Bronchus fibroblast of lung (primary cell): ENCODE results near the gene PCYT2.

DNA sequence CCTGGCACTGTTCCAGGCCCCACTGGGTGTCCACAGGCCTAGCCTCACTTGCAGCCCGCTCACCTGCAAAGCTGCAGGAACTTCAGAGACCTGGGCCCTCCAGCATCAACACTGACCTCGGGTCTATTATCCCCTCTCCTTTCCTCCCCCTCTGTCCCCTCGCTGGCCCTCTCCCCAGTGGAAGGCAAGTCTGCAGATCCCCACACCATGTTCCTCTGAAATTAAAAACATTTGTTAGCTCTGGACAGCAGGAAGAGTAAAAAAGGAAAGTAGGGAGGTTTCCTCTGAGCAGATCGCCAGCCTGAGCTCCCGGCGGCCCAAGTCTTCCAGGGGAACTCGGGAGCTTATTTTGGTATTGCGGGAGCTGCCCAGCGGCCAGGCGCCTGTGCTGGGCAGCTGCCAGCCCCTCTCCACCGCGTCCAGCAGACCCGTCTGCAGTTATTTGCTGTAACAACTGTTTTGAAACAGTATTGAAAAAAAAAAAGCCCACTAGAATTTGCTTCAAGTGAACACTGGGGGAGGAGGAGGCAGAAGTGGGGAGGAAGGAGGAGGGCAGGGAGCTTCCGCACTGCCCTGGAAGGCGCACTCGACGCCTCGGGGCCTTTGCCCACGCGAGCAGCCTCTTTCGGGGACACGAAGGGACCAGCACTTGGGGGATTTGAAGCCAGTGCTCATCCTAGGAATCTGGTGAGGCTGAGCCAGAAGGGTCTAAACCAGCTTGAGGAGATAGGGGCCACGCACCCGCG lies 3.3 kb upstream of the BAHCC1 start:
- RAMPAGE, long total RNA, result no peak

- RAMPAGE, long total RNA, result no peak
Measured at GRCh38 chr17:81398432-81398836, 3.2 kb downstream of the BAHCC1 start.

GRCh38 chr17:81416600-81417016 lies 21.4 kb downstream of the BAHCC1 start:
- RAMPAGE, long total RNA, result no peak

DNA sequence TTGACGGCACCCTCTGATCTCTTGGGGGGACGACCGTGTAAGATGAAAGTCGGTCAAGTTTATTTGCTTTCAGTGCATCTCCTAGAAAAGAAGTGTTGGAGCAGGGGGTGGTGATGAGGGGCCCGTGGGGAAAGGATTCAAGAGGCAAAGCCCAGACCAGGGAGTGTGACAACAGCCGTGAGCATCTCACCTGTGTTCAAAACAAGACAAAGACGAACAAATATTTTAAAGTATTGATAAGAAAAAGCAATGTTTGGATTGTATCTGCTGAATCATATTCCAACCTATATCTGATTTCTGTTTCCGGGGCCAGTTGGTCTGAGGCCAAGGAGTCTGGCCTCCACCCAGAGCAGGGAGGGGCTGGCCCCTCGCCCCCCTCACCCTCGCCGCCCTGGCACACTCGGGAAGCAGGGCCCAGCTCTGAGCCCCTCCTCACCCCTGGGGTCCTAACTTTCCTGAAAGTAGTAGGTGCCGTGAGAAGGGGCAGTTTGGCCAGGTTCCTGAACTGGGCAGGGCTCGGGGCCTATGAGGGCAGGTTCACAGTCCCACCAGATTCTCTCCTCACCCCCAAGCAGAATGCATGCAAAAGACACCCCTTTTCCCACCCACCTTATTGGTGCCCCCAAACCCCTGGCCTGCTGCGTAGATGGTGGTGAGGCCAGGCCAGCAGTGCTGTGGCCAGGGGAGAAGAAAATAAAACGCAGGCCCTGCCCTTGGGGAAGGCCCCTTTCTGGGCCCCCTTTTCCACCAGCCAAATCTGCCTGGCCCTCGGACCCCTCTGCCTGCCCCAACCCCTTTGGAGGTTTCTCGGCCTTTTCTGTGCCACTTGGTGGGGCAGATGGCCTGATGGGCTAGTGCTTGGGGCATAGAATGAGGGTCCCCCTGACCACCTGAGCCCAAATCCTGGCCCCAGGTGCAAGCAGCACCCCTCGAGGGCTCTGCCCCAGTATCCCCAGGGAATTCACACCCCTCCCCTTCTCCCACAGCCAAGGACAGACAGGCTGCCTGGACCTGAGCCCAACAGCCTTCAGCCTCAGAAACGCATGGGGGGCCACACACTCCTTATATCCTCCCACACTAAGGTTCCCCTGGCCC lies 47.8 kb downstream of the ACTG1 start:
- RAMPAGE, long total RNA, result no peak

DNA sequence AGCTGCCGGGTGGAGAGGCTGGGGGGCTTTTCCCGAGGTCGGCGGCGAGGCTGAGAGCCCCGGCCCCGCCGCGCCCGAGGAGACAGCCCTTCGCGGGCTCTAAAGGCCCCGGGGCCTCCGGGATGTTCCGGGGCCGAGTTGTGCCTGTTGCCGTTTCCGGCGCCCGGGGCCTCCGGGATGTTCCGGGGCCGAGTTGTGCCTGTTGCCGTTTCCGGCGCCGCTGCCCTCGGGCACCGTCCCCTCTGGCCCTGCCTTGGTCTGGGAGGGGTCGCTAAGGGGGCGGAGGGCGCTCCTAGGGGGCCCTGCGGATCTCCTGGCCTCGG lies 24.4 kb downstream of the ACTG1 start:
- RAMPAGE, long total RNA, result no peak

GRCh38 chr17:81515532-81515978 lies 3.0 kb upstream of the ACTG1 start:
- RAMPAGE, long total RNA, result no peak

DNA sequence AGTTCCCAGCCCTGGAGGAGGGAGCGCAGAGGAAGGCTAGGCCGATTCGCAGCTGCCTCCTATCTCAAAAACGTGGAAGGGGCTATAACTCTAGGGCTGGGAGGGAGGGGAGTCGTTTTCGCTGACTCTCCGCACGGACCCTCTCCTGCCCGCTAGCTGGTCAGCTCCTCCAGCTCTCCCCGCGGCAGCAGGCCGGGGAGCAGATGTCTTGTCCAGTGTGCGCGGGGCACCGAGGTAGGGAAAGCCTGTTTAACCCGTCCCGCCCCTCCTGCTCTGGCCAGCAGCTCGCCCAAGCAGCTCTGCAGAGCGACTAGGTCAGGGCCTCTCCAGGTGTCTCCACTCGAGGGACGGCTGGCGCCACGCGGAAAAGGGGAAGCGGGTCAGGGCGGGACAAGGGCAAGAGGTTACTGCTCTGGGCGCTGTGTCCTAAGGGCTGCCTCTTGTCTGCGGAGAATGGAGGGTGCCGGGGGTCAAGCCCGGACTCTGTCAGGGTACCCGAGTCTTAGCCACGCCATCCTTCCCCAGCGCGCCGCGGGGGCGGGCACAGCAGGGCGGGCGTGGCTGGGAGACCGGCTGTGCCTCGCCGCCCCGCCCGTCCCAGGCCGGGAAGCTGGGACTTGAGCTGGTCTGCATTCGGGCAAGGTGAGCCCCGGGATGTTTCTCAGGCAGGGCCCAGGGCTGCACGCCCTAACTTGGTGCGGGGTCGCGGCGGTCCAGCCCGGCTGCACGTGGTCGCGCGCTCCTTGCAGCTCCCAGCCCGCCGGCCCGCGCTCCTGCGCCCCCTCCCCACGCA lies 6.1 kb upstream of the ACTG1 start:
- RAMPAGE, long total RNA, result no peak

DNA sequence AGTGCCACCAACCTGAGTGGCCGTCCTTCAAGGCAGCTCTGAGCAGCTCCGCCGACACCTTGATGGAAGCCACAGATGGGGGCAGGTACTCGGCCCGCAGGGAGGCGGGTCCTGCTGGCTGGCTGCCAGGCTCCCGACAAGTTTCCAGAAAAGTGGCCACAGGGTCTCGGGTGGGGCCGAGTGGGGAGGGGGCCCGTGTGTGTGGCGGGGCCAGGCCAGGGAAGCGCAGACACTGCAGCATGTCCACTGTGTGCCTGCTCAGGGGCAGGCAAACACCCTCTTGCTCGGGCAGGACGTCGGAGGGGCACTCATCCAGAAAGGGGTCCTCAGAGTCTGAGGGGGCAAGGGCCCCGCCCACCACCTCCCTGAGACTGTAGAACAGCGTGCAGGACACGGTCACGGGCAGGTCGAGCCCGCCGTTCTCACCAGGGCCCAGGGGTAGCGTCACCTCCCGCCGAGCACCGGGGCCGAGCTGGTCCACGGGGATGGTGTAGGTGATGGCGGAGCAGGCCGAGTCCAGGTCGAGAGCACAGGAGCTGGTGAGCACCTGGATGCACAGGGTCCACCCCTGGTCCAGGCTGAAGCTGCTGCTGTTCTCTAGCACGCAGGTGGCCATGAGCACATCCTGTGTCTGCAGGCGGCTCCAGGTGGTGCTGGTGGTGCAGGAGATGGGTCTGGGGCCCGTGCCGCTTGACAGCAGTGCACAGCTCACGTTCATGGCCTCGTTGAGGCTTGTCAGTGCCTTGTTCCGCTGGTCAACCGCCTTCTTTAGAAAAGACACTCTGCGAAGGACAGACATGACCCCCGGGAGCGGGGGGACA lies 5.0 kb downstream of the FAAP100 start:
- RAMPAGE, long total RNA, result no peak

- RAMPAGE, long total RNA, result no peak
Measured at GRCh38 chr17:81555695-81556608, 3.8 kb upstream of the FAAP100 start.

DNA sequence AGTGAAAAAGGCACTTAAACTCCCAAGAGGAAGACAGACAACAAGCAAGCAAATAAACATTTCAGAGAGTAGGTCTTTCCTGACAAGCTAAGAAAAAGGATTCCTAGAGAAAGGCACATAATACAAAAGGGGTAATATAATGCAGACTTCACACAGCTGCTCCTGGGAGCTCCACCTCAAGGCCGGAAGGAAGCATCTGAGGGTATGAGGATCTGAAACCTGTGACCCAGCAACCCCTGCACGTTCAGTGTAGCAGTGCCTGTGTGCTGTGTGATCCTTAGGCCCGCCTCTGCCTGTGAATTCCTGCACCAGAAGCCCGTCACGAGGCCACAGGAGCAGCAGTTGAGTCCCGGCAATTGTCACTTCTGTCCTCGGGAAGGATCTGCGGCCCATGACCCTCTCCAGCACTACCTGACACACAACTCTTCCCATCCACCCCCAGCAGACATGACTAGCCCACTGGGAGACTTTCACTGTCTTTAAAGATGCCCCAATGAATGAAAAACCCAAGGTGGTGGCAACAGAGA lies 38.5 kb downstream of the NPLOC4 start:
- RAMPAGE, long total RNA, result no peak

GRCh38 chr17:81647598-81648523 lies 8.5 kb downstream of the PDE6G start:
- RAMPAGE, long total RNA, result no peak

DNA sequence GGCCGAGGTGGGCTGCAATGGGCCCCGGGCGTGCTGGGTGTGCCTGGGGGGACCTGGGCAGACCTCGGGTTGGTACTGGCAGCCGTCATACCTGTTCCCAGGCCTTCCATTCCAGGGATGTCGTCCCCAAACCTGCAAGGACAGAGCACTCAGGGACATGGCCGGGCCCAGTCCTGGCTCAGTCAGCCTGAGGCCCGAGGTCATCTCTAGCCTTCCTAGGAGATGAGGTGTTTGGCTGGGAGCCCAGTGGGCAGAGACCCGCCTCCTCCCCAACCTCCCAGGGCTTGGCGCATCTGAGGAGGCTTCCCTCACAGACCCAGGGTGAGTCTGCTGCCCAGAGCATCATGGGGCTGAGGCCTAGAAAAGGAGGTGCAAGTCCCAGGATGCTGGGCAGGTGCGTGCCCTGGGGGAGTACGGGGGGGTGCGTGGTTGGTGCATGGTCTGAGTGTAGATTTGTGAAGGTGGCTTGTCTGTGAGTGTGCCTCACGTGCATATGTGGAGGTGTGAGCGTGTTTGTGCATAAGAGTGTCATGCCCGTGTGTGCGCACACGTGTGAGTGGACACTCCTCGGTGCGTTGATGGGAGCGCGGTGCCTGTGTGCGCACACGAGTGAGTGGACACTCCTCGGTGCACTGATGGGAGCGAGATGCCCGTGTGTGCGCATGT lies 4.7 kb downstream of the PDE6G start:
- RAMPAGE, long total RNA, result no peak

DNA sequence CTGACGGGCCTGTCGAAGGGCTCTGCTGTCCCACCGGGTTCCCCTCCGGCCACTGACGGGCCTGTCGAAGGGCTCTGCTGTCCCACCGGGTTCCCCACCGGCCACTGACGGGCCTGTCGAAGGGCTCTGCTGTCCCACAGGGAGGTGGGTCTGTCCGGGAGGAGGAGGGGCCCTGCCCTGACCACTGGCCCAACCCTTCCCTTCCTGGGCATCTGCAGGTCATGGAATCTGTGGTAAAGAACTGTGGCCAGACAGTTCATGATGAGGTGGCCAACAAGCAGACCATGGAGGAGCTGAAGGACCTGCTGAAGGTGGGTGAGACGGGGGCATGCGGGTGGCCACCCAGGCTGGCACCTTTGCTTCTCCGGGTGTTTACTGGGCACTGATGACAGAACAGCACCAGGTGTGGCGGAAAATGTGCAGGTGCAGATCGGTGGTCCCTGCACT lies 3.0 kb downstream of the HGS start:
- RAMPAGE, long total RNA, result no peak

DNA sequence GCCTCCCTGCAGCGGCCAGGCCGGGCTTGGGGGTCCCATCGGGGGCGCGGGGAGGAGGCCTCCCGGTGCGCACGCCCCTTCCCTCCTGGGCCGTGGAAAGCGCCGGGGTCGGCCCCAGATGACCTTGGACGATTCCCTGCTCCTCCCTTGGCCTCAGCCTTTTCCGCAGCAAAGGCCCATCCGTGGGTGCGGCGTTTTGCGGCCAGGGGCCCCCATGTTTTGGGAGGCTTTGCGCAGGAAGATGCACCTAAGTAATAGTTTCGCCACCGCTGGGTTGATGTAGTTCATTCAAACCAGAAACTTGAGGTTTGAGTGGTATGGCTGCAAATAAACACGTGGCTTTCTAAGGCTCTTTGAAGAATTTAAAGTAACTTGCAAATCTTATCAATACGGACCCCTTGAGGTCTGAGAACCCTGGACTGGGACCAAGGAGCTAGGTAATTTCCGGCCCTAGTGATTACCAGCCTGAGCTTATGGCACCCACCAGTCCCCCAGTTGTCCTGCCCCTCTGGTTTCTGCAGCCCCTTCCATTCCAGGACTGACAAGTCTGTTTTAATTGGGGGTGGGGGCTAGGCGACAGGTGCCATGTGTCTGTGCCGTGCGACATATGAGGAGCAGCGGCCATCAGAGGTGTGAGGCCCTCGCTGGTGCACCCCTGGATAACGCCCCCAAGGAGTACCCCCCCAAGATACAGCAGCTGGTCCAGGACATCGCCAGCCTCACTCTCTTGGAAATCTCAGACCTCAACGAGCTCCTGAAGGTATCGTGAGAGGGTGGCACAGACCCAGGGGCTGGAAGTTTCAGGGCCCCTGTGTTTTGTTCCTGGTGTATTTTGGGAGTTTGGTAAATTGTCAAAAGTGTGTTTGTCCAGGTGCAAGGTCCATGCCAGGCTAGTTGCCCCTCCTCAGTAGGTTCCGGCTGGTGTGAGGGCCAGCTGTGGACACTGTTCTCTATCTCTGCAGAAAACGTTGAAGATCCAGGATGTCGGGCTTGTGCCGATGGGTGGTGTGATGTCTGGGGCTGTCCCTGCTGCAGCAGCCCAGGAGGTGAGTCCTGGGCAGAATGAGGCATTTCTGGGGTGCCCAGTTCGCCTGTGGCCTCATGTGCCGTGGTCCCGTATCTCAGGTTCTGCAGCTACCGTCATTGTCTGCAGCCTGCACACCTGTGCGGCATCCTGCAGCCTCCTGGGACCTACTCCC lies 903 bp downstream of the MRPL12 start:
- RAMPAGE, long total RNA, result no peak

DNA sequence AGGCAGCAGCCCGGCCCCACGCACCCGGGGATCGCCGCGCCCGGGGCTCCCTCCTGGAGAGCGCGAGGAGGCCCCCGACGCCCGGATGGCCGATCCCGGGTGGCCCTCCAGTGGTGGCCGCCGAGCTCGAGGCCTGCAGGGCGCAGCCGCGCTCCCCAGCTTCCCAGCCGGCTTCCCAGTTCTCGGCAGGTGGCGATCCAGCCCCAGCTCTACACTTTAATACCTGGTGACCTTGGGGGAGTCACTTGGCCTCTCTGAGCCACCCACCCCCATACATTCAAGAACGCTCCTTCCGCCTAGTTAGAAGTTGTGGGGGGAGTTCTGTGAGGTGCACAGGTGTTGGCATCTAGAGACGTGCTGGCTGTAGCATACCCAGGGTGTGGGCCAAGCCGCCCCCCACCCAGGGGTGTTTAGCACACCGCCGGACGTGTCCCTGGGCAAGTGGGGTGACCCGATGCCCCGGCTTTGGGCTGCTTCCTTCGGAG lies 539 bp downstream of the SLC25A10 start:
- RAMPAGE, long total RNA, result no peak

DNA sequence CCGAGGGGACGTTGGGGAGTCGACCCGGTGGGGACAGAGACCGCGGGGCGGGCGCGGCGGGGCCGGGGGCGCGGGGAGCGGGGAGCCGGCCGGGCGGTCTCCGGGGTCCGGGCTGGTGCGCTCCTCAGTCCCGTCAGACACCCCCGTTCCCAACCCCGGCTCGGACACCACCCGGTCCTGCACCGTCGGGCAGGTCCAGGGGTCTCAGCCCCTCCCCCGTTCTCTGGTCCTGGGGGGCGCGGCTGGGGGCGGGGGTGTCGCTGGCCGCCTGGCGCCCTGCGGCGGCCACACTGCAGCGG lies 270 bp downstream of the GCGR start:
- RAMPAGE, long total RNA, result no peak

DNA sequence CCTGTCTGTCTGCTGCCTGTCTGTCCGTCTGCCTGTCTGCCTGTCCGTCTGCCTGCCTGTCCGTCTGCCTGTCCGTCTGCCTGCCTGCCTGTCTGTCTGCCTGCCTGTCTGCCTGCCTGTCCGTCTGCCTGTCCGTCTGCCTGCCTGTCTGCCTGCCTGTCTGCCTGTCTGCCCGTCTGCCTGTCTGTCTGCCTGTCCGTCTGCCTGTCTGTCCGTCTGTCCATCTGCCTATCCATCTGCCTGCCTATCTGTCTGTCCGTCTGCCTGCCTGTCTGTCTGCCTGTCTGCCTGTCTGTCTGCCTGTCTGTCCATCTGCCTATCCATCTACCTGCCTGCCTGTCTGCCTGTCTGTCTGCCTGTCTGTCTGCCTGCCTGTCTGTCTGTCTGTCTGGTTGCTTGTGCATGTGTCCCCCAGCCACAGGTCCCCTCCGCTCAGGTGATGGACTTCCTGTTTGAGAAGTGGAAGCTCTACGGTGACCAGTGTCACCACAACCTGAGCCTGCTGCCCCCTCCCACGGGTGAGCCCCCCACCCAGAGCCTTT lies 5.5 kb downstream of the GCGR start:
- RAMPAGE, long total RNA, result no peak

DNA sequence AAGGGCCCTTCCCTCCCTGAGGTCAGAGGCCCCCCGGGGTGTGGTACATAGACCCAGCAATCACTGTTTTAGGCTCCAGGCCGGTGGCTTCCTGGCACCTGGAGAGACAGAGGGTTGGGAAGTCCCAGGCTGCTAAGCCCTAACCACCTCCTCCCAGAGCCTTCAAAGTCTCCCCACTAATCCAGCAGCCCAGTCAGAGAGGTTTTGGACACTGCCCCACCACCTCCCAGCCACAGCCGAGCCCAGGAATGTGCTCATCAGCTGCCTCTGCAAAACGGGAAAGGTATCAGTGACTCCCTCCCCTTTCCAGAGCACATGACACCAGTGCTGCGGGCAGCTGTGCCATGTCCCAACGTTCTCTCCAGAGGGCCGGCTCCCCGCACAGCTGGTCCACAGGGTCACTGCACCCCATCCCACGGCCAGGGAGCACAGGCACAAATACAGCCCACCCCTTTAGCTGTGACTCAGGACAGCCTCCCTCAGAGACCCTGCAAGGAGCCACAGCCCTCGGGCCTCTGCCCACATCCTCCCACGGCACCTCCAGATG lies 5.9 kb upstream of the PPP1R27 start:
- RAMPAGE, long total RNA, result no peak

DNA sequence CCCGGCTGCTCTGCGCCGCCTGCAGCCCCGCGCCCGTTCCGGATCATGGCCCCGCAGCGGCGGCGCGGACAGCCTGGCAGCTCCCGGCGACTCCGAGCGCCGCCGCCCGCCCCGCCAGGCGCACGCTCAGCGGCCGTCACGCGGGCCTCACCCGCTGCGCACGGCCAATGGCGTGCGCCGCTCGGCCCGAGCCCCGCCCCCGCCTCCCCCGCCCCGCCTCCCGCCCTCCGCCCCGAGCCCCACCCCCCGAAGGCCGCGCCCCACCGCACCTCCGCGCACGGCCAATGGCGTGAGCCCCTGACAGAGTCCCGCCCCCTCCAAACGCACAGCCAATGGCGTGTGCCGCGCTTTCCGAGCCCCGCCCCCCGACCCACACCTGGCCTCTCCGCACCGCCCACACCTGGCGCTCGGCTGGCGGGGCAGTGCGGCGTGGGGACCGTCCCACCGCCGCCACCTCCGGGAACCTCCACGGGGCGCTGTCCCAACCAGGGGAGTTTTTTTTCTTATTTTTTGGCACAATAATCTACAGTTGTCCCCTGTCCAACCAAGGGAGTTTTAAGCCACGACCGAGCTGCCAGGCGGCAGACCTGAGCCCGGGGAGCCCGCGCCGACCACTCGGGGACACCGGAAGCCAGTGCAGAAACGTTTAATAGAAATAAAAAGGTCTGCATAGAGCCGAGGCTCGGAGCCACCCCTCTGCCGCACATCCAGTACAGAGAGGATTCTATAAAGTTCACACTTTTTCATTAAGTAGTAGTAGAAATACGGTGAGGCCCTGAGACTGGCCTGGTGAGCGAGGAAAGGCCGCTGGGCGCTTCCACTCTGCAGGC lies at the start of gene PCYT2:
Gene PCYT2 (minus strand): TSS at position 91 of the 830 bp plus-strand sequence.
- RAMPAGE, long total RNA, result no peak

DNA sequence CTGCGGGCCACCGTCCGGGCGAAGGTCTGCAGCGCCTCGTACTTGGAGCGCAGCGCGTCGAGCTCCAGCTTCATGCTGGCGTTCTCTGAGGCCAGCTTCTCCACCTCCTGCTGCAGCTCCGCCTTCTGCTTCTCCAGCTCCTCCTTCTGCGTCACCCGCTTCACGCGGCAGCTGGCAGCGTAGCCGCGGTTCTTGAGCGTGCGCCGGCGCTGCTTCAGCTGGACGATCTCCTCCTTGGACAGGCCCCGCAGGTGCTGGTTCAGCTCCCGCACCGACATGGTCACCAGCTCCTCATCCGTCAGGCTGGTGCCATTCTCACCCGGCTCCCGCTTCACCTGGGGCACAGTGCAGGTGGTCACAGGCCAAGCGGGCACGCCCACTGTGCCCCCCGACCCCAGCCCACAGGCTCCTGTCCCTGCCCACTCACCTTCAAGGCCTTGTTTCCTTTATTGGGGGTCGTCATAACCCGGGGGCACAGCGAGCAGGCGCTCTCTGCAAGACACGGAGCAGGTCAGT lies 4.8 kb downstream of the MAFG start:
- RAMPAGE, long total RNA, result no peak